Gastroesophageal sphincter (tissue), 4 donors: ENCODE results near the genes SLCO4C1 and FBXL17.

- PRO-cap = no peak
- RAMPAGE, long total RNA, 4 experiments = no peak in any of the 4 experiments
Measured at GRCh38 chr5:100779765-100780313, 123.2 kb downstream of the ST8SIA4 start.

DNA sequence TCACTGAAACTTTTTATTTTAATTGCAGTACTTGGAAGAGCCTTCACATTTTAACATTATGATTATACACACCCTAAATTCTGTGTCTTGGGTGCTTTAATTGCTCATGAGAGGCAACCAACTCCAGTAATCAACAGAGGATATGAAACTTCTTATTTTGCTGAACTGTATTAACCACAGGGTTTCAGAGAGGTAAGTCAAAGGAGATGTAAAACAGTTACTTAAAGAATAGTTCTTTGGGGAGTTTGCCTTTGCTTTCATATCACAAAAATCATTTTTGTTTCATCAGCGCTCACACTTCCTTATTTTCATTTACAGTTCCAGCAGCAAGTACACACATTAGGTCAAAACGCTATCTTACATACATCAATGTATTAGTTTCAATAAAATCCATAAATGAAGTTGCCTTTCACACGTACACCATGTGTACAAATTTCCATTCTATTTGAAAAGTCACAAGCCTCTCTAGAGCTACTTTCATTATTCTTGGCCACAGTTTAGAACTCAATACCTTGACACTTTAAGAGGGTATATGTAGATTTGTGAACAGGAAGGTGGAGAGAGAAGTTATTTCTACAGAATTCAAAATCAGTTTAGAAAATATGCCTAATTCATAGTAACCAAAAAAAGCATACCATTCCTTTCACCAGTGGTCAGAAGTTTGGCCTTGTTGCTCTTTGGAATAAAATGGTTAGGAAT lies 50.0 kb downstream of the ST8SIA4 start:
- PRO-cap = no peak
- RAMPAGE, long total RNA, 4 experiments = no peak in any of the 4 experiments

GRCh38 chr5:100899796-100900151 lies 3.3 kb downstream of the ST8SIA4 start:
- PRO-cap = no peak
- RAMPAGE, long total RNA, 4 experiments = no peak in any of the 4 experiments

GRCh38 chr5:102295548-102296875 lies at the start of gene SLCO4C1:
TSS of gene SLCO4C1 (minus strand) at chr5:102296284.
- PRO-cap = no peak
- RAMPAGE, long total RNA, 4 experiments = no peak in any of the 4 experiments

GRCh38 chr5:102795977-102796549 lies 41.0 kb downstream of the PAM start:
- PRO-cap = no peak
- RAMPAGE, long total RNA, 4 experiments = no peak in any of the 4 experiments

- PRO-cap = no peak
- RAMPAGE, long total RNA, 4 experiments = no peak in any of the 4 experiments
Measured at GRCh38 chr5:103007124-103007903, 112.6 kb downstream of the GIN1 start.

DNA sequence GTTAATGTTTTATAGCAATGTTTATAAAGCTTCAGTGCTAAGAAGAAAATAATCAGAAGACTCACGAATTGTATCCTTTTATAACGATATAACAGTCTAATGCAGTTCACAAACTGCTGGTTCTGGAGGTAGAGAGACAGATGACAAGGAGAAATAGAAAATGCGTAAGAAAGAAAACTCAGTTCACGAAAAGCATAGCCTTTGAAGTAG lies 1.6 kb downstream of the GIN1 start:
- PRO-cap = no peak
- RAMPAGE, long total RNA, 4 experiments = no peak in any of the 4 experiments

DNA sequence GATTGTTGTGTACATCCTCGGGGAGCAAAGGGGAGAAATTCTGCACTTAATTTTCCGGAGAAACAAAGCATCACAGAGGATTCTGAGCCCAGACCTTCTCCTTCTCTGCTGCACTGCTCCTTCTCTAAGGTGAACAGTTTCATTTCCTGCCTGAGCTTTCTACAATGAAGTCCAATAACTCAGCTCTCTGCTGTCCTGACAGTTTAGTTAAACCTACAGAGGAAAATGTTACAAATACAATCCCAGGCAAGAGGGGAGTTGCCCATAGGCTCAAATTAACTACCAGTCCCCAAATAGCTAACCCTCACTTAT lies 206.3 kb downstream of the EFNA5 start:
- PRO-cap = no peak
- RAMPAGE, long total RNA, 4 experiments = no peak in any of the 4 experiments

GRCh38 chr5:107469486-107469938 lies 201.2 kb downstream of the EFNA5 start:
- PRO-cap = no peak
- RAMPAGE, long total RNA, 4 experiments = no peak in any of the 4 experiments

DNA sequence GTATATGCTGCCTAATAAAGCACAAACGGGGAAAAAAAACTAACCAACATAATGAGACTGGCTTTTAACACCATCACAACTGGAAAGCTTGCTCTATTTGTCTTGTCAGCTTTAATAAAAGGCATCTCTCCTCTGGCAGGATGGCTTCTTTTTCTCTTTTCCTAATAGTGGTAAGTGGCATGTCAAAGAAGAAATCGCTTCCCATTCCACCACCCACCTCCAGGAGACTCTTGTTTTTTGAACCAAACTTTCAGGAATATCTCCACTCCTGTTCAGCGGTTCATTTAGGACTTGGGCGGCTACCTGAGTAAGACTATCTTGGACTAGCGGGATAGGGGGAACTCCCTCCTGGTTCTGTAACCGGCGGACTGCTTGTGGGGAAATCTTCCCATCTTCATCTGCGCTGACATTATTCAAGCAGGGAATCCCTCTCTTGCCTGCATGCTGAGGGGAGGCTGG lies 2.0 kb downstream of the EFNA5 start:
- PRO-cap = no peak
- RAMPAGE, long total RNA, 4 experiments = no peak in any of the 4 experiments

- PRO-cap = no peak
- RAMPAGE, long total RNA, 4 experiments = no peak in any of the 4 experiments
Measured at GRCh38 chr5:107671154-107671370, 325 bp upstream of the EFNA5 start.

DNA sequence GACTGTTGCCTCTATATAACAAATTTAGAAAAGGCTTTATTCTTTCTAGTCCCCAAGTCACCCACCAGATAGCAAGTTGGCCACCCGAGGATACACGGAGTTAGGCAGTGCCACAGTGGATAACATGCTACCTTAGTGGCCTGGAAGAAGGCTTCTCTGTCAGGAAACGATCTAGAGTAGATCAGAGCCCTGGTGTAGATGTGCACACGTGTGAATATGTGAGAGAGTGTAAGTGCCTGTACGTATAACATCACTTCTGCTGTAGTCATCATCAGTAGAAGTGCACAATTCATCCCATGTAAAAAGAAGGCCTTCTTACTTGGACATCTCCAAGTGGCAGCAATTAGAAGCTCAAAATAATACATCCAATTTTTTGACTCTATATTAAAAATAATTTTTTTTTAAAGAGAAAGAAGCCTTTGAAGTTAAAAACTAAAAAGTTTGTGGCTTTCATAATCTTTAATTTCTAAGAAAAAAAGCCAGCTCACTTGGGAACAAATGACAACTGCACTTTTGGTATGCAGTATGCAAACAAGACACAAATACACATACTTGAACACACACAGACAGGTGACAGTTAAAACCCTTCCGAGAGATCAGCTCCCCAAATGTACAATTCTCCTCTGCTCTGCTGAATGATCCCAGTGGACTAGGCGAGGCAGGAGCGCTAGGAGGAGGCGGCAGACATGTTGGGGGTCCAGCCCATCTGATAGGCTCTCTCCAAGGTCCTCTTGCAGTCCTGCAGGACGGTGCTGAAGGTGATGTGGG lies 190.5 kb upstream of the EFNA5 start:
- PRO-cap = no peak
- RAMPAGE, long total RNA, 4 experiments = start-site peak on the minus strand in 1 of 4 experiments, centred at position 249 of the sequence, 5 reads per replicate

DNA sequence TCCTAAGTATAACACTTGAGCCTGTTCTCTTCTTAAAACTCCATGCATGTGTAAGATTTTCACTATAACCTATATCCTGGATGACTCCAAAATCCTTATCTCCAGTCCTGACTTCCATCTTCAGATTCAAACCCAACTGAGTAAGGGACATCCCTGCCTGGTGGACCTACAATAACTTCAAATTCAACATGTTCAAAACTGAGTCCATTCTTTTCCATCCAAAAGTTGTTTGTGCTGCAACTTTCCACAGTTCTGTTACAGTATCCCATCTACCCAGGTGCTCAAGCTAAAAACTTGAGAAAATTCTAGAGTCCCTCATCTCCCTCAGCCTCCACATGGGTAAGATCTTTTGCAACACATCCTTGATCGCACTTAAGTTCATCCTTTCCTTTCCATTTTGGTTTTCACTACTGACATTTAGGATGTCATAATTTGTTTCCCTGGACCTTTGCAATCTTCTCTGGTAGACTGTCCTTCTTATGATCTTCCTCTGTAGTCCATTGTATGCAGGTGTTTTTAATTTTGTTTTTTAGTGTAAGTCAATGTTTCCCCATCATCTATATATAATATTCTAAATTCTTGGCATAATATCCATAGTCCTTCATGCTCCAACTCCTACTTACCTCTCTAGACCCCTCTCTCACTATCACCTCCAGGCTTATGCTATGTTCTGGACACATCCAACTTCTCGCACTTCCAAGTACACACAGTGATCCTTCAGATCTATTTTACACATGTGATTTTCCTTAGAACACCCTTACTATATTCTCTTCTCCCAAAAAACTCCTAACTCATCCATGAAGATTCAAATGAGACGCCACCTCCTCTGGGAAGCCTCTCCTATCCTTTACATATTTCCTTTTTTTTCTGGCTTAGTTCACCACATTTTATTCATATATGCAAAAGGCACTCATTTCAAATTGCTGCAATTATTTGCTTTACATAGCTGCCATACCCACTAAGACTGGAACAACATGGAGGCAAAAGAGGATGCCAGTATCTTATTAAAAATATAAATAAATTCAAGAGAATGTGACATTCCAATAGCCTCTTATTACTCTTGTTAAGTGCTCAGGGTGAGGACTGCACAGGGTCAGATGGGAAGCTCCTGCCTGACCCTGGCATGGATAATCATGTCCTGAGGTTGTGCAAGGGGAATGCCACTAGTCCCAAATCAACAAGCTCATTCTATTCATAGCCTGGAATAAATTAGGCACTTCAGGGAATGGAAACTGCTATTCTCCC lies 263.3 kb downstream of the FBXL17 start:
- PRO-cap = no peak
- RAMPAGE, long total RNA, 4 experiments = no peak in any of the 4 experiments

DNA sequence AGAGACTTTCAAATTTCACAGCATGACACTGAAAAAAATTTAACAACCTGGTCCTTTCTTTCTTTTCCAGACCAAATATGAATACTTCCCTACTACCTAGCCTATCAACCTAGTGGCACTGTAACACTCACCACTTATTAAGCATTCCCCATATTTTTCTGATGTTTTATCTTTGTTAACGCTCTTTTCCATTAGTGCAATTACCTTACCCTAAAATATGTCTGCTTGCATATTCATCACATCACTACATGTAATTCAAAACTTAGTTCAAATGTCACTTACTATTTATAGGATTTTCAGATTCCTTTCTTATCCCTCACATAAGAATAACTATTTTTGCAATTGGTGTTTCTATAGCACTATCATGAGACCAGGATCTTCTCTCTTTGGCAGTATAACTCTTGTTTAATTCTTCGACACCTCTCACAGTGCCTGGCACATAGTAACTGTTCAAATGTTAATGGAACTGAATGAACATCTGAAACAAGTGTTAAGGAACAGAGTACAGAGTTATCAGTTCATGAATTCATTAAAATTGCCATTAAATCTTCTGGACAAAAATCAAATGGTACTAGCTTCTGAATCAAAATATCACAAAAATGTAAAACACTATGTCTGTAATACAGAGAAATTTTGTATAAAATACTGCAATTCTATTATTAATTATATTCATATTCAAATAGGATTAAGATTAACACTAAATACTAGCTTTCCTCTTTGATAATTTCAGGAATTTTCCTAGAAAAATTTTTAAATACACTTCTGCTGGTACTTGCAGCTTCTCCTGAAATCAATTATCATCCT lies 40.1 kb downstream of the FBXL17 start:
- PRO-cap = no peak
- RAMPAGE, long total RNA, 4 experiments = no peak in any of the 4 experiments

DNA sequence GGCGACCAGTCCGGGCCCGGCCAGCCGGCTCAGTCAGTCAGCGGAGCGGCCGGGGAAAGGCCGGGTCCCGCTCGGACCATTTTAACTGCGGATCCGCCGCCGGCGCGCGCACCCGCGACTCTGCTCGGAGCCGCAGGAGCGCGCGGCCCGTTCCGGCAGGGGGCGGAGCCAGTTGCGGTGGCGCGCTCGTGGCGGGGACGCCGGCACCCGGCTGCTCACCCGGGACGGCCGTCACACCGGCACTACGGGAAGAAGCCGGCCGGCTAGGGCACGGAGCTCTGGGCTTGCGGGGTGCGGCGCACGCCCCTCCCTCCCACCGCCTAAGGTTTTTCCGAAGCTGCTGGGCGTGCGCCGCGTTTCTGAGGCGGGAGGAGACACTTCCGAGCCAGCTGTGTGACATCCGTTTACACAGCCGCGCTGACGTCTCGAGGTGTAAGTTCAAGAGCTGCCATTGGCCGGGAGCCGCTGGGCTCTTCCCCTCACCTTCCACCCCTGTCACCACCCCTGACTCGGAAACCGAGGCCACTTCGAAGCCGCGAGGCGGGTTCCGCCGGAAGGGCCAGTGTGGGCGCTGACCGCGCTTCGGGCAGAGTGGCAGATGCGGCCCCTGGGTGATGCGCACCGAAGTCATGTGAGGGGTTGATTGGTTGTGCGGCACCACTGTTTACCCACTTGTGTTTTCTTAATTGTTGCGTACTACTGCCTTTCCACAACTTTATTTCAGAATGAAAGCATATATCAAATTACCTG lies at the start of gene FBXL17:
FBXL17 (minus strand) TSS at position 122 of the 750 bp plus-strand sequence.
- PRO-cap = bidirectional peak, plus-strand start at position 171 of the sequence, minus-strand start at position 122 of the sequence; bidirectional peak, plus-strand start at position 562 of the sequence, minus-strand start at position 379 of the sequence
- RAMPAGE, long total RNA, 4 experiments = start-site peak on the minus strand in 2 of 4 experiments, centred at positions 94 to 108 of the sequence, 13 to 25 reads per replicate

GRCh38 chr5:108728841-108729327 lies 18.8 kb upstream of the FER start:
- PRO-cap = unidirectional peak, minus-strand start at chr5:108728936
- RAMPAGE, long total RNA, 4 experiments = no peak in any of the 4 experiments

- PRO-cap = unidirectional peak, plus-strand start at chr5:108747281
- RAMPAGE, long total RNA, 4 experiments = no peak in any of the 4 experiments
Measured at GRCh38 chr5:108747159-108747534, 550 bp upstream of the FER start.

DNA sequence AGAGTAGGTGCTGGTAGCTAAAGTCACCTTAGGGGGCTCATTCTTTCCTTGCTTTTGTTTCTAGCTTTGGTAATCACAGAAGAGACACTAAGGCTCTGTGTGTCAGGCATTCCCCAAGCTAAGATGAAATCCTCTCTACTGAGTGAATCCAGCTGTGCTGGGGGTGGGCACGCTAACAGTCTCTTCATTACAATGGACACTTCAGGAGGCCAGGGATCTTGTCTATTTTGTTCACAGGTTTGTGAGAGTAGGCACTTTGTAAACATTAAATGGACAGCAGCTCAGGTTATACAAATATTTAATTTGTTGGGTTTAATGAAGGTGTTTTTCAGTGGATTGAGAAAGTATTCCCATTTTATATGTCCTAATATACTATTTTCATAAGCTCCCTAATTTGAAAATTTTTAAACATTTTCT lies 79.0 kb downstream of the PJA2 start:
- PRO-cap = no peak
- RAMPAGE, long total RNA, 4 experiments = no peak in any of the 4 experiments

DNA sequence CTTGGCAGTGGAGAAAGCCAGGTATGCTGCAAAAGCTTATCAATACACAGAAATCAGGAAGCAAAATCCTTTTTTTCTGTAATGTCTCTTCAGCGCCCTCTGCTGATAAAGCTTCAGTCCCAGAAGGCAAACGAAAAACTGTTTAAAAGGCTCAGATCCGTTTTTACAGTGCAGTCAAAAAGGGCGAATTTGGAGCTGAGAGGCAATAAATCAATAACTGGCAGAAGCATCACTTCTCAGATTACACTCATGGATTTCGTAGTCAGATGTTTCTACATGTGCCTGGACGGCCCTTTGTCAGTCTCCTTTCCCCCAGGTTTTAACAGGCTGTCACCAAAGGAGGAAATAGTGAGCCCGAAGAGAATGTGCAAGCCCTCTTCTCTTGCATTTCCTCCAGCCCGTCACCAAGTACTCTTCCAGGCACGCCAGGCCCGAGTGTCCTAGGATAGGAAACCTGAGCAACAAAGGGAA lies 1.0 kb upstream of the MAN2A1 start:
- PRO-cap = no peak
- RAMPAGE, long total RNA, 4 experiments = no peak in any of the 4 experiments

- PRO-cap = no peak
- RAMPAGE, long total RNA, 4 experiments = no peak in any of the 4 experiments
Measured at GRCh38 chr5:109713272-109713881, 23.6 kb downstream of the MAN2A1 start.